Fallopian tube (tissue), 1 donor: ENCODE measurements around the genes SLITRK3 and ZBBX.

DNA sequence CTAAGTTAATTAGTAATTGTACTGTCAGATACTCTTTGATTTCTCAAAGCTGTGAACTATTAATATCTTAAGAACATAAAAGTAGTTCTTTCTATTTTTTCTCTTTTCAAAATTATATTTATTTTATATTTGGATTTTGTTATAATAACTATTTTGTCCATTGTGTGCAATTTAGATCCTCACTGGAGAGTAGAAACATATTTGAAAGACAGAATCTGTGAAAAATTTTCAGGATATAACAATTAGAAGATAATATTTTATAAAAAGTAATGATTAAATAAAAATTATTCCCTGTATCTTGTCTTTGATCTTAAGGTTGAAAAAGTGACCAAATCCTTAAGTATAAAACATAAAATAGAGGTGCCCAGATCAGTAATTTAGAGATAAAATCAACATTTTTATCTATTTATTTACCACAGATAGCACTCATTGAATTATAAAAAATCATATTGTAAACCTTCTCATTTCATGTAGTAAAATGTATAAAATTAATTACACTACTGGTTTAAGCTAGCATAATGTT, 418 bp upstream of the SI start:
- PRO-cap, result no peak

- PRO-cap, result no peak
Observed at GRCh38 chr3:165194376-165194775, 1.8 kb downstream of the SLITRK3 start.

DNA sequence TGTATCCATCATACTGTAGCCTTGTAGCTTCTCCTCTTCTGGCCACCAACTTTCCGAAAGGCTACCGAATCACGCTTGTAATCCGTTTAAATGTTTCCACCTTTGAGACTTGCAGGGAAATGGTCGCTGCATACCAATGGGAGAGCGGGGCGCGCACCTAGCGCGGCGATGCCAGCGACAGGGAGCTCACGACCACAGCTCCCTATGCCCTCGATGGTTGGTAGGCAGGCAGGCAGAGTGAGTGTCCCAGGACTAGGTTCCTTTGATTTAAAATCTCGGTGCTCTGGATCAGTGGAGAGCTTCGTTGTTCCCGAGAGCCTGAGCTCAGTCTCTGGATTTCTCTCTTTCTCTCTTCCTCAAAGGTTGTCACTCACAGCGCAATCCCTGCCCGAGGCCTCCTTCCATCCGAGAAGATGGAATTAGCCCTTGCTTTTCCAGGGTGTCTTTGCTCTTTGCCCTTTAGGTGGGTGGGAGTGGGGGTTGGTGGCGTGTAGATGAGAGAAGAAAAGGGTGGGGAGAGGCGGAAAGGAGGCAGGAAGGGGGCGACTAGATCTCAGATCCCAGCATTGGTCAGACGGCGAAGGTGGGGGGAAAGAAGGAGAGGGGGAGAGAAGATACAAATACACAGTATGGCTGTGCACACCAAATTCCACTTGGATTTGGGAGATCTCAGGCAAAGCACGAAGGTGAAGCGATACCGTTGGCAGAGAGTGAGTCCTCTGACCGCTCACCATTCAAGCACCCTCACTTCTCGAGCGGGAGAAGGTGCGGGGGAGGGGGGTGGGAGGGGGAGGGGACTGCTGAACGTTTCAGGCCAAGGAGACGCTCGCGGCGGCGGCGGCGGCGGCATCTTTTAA, at the start of gene SLITRK3:
Gene SLITRK3, minus strand, starts transcription at position 721 of the 857 bp plus-strand sequence.
- PRO-cap, result bidirectional peak, plus-strand start at position 802 of the sequence, minus-strand start at position 753 of the sequence

GRCh38 chr3:165206660-165207465, 10.7 kb upstream of the SLITRK3 start:
- PRO-cap, result unidirectional peak, plus-strand start at chr3:165206996

DNA sequence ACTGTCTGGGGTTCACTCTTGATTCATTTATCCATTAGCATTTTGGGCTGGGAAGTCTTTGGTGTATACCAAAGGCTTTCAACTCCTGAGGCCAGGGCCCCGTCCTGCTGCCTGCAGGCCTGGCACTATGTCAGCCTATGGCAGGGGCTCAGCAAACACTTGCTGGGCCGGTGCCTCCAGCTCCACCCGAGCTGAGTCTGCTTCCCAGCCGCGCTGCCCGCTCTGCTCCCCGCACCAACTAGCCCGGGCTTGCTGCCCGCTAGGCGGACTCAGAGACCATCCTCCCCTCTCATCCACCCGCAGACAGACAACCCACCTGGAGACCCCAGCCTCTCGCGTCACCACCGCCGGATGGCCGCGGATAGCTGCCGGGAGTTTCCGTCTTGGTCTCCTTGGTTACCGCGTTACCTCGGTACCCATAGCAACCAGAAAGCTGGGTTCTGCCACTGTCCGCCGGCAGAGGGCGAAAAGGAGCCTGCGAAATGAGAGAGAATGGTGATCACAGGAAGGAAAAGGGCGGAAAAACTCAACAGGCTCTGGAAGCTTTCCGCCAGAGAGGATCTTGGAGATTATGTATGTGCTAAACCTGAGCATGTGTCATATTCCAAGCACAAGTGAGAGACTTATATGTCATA, at the start of gene ZBBX:
Gene ZBBX, minus strand, starts transcription at position 367 of the 635 bp plus-strand sequence.
- PRO-cap, result bidirectional peak, plus-strand start at position 488 of the sequence, minus-strand start at position 353 of the sequence

GRCh38 chr3:168096177-168096253, 291 bp upstream of the GOLIM4 start:
- PRO-cap, result no peak

DNA sequence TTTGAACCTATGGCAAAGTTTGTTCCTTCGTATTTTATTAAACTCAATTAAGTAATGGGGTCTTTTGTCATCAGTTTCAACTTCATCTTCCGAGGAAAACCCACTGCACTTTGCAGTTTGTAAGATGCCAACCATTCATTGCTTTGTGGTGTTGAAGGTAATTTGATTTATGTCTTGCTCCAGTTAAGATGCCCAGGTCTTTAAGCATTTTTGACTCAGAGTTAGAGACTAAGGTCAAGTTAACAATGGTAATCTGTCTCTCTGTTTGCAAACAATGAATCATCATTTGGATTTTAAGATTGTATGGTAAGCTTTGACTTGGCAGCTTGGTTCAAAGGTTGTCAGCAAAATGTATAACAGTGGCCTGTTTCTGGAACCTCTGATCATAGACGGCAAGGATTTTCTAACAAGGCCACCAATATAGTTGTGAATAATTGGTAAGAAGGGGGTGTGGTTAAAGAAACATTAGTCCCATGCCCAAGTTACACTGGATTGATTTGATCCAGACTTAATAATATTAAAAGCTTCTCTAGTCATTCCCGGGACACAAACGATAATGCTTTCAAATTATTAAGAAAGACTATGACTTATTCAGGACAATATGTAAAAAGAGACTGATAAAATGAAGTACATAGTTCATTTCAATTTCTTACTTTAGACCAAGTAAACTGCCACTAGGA, 775.2 kb upstream of the GOLIM4 start:
- PRO-cap, result no peak

DNA sequence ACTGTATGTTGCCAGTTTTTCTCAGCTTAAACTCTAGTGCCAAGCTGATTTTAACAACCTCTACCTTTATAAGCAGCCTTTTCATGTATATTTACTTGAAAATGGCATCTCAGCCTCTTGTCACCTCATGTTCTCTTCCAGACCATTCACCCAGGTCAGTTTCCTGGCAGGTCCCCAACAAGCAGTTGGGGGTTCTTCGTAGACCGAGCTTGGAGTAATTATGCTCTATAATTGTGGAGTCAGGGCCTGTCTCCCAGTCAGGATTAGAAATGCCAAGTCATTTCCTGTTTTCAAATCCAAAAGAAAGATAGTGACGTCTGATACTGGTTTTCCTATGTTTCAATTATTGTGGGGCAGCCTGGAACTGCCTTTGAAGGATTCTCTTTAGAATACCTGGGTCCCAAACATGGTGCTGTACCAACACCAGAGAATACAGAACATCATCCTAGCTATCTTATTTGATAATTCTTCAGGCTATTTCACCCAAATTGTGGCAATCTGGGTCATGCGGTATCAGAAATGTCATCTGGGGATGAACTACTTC, 430.6 kb downstream of the MECOM start:
- PRO-cap, result no peak

- PRO-cap, result no peak
Observed at GRCh38 chr3:169266983-169267435, 396.5 kb downstream of the MECOM start.

GRCh38 chr3:169383523-169384181, 279.9 kb downstream of the MECOM start:
- PRO-cap, result no peak

DNA sequence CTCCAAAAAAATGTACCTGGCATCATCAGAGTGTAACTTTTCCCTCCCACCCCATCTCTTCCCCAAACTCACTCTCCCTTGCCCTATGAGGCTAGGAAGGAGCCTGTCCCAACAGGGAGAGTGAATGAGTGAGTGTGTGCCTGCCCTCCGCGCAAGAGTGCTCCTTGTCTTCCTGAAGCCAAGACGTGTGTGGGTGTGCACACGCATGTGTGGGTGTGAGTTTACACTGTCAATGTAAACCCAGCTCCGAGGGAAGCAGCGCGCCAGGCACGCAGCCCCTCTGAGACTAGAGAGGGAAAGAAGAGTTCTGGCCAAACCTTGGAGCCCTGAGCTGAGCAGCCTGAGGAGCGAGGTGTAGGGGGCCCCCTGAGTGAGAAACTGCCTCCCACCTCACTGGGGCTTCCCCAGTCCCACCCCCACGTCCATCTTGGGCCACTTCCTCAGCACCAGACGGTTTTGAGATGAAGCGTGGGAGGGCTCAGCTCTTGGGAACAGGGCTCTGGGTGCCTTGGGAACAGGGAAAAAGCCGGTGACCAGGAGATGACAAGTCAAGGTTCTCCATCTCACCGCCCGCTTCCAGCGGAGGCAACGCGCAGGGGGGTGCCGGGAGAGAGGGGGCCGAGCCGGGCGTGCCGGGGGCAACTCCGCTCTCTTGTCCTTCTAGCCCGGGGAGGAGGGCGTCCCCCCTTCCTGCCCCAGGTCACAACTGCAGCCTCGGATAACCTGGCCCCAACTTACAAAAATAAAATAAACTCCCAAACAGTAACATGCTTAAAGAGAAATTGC, 5.1 kb downstream of the MECOM start:
- PRO-cap, result bidirectional peak, plus-strand start at position 449 of the sequence, minus-strand start at position 159 of the sequence

DNA sequence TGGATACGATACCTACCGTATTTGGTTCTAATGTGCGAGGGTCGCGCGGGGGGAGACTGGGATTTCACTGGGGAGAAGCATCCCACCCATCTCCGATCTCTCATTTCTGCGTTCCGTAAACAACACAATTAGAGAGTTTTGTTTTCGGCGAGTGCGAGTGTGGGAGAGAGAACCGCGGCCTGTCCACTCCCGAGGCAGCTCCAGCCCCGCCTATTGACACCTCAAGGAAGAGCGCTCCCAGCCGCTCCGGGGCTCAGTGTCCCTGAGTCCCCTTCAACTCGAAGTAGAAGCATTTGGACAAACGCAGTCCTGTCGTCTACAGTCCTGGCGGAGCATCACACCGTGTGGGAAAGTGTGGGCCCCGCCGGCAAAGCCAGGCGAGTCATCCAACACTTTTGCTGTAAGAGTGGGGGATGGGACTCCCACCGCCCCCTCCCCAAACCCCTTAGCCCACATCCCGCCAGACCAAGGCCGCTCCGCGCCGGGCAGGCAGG, 1.7 kb downstream of the MECOM start:
- PRO-cap, result bidirectional peak, plus-strand start at position 142 of the sequence, minus-strand start at position 108 of the sequence; bidirectional peak, plus-strand start outside the sequence, minus-strand start at position 212 of the sequence

DNA sequence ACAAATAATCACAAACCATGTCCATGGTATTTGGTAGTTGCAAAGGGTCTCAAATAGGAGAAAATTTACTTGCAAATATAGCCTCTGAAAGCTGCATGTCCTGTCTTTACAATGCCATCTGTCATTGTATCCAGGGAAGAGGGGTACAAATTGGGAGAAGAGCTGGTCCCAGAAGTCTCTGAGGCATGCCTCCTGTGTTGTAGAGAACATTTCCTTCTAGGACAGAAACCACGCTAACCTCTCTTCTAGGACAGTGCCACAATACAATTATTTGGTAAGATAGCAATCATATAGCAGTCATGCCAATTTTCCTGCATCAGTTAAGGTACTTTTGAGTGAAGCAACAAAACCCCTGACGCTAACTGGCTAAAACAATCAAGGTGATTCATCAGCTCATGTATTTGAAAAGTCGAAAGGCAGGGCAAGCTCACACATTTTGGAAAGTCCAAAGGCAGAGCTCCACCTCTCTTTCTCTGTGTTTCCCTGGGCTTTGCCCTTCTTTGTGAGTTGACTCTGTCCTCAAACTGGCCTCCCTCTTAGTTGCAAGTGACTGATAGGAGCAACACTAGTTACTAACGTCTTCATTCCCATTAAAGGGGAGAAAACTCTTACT, 14.7 kb downstream of the ACTRT3 start:
- PRO-cap, result unidirectional peak, plus-strand start at position 434 of the sequence

DNA sequence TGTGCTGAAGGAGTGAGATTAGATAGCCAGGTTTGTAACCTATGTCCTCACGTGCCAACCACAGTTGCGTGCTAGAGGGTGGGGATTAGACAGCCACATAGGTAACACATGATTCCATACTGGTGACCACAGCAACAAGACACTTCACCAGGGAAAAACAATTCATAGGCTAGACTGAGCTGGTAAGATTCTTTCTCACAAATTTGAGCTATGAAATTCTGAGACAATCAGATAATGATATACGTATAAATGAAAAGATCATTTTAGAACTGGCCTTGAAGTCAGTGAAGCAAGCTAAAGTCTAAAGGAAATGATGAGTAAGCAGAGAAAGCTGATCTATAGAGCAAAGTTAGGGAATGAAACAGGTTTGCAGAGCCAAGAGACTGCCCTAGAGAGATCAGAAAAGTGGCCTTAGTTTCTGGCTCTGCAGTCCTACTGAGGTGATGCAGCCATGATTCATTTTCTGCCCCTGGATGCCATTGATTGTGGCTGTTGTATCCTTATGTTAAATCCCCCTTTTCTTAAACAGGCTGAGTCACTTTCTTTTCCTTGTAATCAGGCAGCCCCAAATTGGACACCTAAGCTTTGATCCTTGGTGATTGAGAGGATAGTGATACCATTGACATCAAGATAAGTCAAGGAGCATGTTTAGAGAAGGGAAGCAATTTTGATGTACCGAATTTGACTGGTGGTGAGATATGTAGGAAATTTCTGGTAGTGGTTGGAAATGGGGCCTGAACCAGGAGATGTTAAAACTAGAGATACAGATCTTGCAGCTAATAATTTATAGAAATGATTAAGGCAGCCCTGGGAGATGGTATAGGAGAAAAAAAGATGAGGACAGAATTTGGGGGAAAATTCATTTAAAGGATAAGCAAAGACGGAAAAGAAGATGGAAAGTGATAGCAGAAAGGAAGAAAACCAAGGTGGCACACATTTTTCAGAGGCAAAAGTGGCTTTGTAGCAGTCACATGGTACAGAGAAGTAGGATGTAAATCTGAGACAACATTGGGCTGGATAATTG, 18.0 kb downstream of the MYNN start:
- PRO-cap, result no peak

GRCh38 chr3:169940180-169940577, 26.4 kb upstream of the SEC62 start:
- PRO-cap, result no peak

GRCh38 chr3:170001933-170002181, 35.2 kb downstream of the SEC62 start:
- PRO-cap, result no peak

DNA sequence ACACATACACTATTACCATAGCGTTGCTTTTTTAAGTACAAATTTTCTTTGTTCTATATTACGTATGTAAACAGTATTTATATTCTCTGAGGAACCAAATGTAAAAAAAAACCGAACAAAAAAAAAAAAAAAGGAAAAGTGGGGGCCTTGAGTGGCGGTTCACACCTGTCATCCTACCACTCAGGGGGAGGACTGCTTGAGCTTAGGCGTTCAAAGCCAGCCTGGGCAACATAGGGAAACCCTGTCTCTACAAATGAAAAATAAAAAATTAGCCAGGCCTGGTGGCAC, 1.6 kb downstream of the PHC3 start:
- PRO-cap, result no peak

DNA sequence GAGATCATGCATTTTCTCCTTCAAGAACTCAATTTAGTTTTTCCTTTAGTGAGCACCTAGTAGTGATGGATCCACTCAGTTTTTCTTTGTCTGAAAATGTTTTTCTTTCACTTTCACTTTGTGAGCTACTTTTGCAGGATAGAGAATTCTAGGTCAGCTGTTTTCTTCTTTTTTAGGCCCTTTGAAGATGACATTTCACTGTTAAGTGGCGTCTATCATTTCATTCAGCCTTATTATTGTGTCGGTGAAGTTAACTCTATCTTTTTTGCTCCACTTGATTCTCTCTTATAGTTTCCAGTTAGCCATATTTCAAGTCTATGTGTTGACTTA, 55.7 kb downstream of the PRKCI start:
- PRO-cap, result no peak

DNA sequence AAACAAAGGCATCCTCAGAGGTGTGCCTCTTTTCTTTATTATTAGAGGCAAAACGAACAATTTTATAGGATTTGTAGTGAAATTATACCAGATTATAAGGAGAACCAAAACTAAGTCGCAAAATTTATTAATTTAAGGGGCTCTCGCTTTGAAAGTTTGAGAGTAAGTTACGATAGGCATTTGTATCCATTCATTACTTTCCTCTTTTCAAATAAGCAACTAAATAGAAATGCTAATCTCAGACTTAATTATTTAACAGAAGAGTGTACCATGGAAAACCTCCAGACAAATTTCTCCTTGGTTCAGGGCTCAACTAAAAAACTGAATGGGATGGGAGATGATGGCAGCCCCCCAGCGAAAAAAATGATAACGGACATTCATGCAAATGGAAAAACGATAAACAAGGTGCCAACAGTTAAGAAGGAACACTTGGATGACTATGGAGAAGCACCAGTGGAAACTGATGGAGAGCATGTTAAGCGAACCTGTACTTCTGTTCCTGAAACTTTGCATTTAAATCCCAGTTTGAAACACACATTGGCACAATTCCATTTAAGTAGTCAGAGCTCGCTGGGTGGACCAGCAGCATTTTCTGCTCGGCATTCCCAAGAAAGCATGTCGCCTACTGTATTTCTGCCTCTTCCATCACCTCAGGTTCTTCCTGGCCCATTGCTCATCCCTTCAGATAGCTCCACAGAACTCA, 2.7 kb downstream of the SKIL start:
- PRO-cap, result no peak

DNA sequence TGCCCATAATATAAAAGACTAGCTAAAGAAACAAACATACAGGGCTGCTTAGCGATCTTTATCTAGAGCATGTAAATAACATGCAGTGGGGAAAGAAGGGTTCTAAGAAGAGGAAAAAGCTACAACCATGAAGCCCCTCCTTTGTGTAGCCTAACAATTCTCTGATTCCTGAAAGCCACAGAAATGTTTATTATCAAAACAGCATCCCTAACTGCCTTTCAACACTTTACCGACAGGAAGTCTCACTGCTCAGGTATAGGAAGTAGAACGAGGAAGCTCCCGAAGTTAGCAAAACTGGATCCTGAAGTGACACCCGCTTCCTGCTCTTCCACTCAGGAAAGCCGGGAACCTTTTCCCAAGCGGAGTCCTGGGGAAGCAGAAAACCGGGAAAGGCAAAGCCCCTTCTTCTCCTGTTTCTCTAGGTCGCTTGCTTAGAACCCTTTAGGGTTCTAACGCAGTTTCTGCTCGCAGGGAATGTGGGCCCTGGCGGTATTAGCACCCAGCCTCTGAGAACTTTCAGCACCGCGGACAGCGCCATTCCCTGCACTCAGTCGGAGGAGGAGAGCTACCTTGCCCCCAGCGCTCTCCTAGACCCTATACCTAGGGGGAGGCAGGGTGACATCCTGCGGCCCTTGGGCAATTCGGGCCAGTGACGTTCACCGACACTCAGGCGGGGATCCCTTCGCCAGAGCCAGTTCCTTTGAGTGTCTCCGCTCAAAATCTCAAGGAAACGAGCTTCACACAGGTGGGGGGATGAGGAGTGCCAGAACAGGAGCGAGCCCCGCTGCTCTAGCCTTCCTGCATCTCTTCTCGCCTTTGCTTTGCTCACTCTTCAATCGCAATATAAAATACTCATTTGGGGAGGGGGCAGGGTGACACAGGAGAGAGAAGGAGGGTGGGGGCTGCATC, 1.4 kb downstream of the SLC7A14 start:
- PRO-cap, result no peak